H7 (cell line): ENCODE measurements around the genes HEPACAM2, ASB4 and DYNC1I1.

- RAMPAGE, long total RNA = no peak
Measured at GRCh38 chr7:92447859-92448662, 779 bp downstream of the GATAD1 start.

DNA sequence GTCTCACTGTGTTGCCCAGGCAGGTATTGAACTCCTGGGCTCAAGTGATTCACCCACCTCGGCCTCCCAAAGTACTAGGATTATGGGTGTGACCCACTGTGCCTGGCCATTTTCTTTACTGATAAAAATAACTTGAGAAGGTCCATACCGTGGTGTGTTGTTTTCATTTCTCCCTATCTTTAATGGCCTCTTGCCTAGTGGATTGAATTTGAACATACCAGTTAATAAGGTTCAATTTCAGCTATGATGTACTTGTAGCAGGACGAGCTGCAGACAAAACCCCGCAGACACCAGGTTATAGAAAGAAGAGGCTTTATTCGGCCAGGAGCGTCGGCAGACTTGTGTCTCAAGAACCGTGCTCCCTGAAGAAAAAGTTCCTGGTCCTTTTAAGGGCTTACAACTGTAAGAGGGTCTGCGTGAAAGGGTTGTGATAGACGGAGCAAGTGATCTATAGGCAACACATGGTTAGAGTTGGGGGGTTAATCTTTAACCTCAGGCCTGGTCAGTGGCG lies 9.3 kb downstream of the RBM48 start:
- RAMPAGE, long total RNA = no peak

DNA sequence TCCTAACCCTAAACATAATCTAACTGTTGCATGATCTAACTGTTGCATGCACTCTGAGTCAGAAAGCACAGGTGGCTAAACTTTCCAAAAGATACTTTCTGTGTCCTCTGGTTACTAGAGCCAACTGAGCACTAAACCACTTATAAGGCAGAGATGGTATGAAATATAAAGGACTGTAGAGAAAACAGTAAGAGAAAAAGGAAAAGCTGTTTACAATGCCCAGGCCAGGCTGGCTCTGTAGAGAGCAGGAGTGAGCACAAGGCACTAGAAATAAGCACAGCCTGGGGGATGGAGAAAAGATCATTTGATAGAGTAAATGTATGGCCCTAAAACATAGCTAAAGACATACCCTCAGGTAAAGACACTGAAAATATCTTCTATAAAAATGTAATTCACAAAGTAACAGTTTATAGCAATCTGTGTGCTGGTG lies 23.2 kb upstream of the FAM133B start:
- RAMPAGE, long total RNA = no peak

- RAMPAGE, long total RNA = no peak
Measured at GRCh38 chr7:92614388-92615100, 24.4 kb upstream of the FAM133B start.

- RAMPAGE, long total RNA = no peak
Measured at GRCh38 chr7:92808002-92808879, 28.1 kb downstream of the CDK6 start.

DNA sequence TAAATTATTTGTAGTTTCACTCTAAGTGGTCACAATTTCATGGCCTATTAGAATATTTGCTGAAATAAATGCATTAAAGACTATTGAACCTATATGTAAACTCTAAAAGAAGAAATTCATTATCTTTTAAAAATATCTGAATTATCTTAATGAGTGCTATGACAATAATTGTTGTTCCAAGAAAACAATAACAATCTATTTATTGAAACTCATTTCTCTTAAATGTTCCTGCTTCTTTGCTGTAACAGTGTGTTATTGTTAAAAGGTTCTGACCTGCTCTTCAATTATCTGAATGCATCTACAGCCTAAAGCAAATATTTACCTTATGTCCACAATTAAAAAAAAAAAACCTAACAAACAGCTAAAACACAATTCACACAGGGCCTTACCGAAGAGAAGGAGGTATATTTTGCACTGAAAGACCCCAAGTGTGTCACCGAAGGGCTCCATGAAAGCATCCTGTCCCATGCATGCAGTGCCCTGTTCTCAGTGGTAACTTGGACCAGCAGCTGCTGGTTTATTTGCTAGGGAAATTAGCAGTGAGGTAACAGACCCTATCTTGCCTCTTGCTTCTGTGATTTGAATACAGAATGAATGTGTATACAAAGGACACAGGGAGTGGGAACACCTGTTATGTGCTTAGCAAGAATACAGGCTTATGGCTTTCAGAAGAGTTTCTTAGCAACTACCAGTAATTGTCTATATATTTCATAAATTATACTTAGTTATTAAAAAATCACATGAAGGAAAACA lies at the start of gene HEPACAM2:
HEPACAM2 (minus strand) TSS at position 491 of the 753 bp plus-strand sequence.
- RAMPAGE, long total RNA = no peak

- RAMPAGE, long total RNA = start-site peak on the minus strand at chr7:93642344-93642374, 11 reads
Measured at GRCh38 chr7:93642048-93642443, 67.5 kb upstream of the CALCR start.

DNA sequence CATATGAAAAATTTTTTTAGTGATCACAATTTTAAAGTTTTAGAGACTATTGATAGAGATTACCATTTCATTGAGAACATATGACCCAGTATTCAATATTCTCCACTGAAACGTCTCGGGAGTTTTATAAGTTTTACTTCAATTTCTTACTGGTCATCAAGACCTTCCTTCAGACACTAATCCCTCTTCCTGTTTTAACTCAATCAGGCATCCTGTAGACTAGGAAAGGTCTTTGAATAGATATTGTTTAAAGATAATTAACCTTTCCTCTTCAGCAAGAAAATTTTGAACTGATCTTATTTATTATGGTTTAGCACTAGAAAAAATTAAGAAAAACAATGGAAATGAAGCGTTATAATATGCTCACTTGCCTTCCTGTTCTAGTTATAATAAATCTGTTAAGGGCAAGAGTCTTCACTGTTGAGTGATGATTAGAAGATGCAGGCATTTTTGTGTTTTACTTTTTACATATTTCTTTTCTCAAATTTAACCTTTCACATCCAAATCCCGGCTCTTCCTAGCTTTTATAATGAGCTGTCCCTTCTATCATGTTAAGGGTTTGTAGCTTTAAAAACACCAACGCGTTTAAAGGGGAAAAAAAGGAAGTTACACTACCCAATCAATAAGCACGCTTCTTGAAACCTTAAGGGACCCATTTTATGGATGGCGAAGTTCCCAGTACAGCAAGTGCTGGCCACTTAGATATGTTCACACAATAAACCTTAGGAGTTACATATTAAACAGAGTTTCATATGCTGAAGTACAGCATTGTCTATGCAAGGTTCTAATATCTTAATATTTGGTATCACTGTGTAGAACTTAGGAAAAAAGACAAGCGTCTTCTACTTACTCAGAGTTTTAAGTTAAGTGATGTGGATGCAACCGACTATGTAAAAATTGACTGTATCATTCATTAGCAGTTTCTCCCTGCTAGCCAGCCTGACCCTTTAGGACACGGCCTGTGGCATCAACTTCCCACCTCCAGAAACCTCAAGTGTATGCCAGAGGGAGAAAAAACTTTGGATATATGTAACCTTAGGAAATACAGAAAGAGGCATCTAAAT lies 1.6 kb downstream of the GNG11 start:
- RAMPAGE, long total RNA = no peak

GRCh38 chr7:93934097-93934627 lies 12.6 kb downstream of the GNG11 start:
- RAMPAGE, long total RNA = no peak

DNA sequence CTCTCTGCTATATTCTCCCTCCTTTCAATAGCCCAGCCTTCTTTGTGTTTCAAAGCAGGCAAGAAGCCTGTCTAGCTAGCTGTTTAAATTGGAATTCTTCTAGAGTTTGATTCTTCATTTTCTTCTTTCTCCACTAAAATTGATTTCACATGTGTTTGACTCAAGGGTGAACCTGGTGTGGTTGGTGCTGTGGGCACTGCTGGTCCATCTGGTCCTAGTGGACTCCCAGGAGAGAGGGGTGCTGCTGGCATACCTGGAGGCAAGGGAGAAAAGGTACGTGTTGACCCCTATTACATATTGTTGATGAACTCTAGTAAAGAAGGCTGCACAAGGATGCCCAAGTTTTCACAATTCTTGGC lies 22.8 kb downstream of the COL1A2 start:
- RAMPAGE, long total RNA = no peak

- RAMPAGE, long total RNA = no peak
Measured at GRCh38 chr7:94420499-94420756, 25.7 kb downstream of the COL1A2 start.

DNA sequence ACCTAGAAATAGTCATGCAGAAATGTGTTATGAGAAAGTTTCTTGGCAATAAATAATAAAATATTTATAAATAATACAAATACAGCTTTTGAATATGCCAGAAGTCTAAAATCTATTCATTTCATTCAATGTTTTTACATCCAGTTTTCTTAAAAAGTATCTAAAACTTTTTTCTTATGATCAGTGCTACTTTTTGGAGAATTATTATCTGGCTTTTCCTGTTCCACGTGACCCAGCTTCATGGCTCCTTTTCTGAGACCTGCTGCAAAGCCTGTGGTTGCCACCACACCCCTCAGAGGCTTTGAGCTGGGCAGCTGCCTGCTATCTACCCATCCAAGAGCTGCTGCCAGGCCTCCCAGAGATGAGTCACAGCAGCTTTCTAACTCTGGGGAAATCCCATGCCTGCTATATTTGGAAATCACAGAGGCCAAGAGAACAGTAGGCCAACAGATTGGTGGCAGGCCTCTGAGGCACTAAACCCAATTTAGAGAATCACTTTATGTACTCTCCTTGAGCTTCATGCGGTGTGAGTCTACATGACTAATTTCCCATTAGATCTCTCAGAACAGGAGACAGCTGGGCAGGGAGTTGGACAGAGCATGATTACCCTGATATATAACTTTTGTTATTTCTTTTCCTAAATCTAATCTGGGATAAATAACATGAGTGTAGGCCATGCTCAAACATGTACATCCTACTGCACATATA lies 35.3 kb downstream of the SGCE start:
- RAMPAGE, long total RNA = no peak

GRCh38 chr7:95373326-95373767 lies 22.8 kb downstream of the PON3 start:
- RAMPAGE, long total RNA = no peak

DNA sequence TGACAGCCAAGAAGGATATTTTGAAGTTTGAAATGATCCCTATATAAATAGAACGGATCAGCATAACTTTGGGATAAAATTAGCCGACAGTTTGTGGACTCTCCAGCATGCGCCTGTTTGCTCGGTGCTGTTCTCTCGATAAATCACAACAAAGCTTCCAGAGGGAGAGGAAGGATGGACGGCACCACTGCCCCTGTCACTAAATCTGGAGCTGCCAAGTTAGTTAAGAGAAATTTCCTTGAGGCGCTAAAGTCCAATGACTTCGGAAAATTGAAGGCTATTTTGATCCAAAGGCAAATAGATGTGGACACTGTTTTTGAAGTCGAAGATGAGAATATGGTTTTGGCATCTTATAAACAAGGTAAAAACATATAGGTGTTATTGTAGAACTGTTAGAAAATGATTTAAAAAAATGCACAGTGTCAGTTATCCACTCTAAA lies at the start of gene ASB4:
ASB4 (plus strand) TSS at position 146 of the 440 bp plus-strand sequence.
- RAMPAGE, long total RNA = no peak

GRCh38 chr7:95549602-95550612 lies 46.4 kb downstream of the PDK4 start:
- RAMPAGE, long total RNA = no peak

- RAMPAGE, long total RNA = no peak
Measured at GRCh38 chr7:95584111-95585119, 11.9 kb downstream of the PDK4 start.

DNA sequence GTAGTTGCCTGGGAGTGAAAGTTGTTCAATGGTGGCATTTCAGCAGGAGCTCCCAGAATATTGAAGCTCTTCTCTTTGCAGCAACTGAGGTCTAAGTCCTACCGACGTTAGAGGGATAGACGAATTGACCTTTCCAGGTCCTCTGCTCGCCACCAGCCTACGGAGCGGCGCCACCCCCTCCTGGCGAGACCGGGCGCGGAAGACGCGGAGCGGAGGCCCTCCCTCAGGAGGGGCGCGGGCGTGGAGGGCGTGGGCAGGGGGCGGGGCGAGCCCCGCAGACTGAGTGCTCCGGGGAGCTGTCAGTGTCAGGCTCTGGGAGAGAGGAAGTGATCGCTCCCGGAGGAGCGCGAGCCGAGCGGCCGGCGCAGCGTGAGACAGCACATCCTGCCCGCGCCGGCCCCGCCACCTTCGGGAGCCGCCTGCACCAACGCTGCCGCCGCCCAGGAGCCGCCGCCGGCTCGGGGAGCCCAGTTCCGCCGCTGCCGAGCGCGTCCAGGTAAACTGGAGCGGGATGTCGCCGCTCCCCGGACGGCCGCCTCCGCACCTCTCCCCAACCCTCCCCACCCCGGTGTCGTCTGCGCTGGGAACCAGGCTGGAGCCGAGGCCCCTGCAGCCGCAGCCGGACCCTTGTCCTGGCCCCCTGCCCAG lies at the start of gene DYNC1I1:
DYNC1I1 (plus strand) TSS at position 277 of the 648 bp plus-strand sequence.
- RAMPAGE, long total RNA = no peak

- RAMPAGE, long total RNA = no peak
Measured at GRCh38 chr7:96202671-96203352, 119.1 kb downstream of the SLC25A13 start.

DNA sequence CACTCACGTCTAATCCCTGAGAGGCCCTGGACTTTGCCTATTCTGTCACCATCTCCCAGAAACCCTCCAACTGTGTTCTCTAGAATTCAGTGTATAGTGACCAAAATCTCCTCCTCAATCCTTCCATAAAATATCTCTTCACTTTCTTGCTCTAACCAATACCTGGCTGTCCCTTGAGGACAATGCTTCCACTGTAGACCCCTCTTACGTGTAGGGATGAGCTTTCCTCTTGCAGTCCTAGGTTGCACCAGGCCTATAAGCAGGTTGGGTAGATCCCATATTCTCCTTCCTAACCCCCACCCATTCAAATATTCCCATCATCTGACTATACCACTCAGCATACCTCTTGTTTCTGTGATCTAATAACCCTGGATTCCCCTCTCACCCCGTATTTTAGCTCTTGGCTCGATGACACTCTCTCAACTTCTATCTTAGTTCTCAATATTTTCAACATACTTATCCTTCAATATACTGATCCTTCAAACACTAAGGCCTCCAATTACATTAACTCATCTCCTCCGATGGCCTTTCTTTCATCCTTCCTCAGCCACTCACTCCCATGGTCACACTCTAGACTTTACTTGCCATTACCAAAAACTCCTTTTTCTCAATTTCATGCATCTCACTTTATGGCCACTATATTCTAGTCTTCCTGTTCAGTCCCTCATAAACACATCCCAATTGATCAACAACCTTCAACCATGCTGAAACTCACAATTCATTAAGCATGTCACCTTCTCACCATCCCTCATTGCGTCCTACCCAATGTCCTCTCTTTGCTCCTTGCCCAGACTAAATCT lies 58.4 kb downstream of the SLC25A13 start:
- RAMPAGE, long total RNA = no peak

- RAMPAGE, long total RNA = no peak
Measured at GRCh38 chr7:96786366-96786783, 76.7 kb upstream of the SEM1 start.